ENCODE measurements around a stretch of chr1.

DNA sequence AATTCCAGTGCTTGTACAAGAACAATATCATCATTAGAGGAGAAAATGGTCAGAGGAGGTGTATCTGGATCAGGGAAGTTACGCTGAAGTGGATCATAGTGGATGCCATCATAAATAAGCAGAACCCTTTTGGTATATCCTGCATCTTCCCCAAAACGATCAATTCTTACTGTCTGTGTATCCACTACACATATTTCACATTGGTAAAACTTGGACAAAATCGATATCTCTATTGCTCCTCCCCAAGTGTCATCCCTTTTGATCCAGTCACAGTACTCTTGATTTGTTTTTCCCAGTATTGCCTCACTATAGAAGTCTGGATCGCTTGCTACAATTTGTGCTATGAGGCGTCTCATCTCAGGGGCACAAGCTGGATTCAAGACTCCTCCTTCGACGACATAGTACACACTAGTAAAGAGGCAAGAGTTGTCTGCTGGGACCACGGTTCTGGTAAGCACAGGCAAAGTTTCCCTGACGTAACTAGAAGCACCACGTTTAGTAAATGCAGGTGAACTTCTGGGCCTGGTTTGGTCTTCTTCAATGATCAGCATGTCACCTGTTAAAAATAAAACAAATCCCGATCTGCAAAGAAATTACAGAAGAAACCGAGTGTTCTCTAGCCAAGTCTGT, 1.7 kb downstream of the YOD1 start:
- RAMPAGE, long total RNA, result no peak
- RRBS, result no CpG with 5 or more reads among the region's 12 CpGs

GRCh38 chr1:207050382-207050881, 576 bp downstream of the YOD1 start:
- RAMPAGE, long total RNA, result no peak
- RRBS, result 0% methylated on average over 2 of the region's 23 CpGs

DNA sequence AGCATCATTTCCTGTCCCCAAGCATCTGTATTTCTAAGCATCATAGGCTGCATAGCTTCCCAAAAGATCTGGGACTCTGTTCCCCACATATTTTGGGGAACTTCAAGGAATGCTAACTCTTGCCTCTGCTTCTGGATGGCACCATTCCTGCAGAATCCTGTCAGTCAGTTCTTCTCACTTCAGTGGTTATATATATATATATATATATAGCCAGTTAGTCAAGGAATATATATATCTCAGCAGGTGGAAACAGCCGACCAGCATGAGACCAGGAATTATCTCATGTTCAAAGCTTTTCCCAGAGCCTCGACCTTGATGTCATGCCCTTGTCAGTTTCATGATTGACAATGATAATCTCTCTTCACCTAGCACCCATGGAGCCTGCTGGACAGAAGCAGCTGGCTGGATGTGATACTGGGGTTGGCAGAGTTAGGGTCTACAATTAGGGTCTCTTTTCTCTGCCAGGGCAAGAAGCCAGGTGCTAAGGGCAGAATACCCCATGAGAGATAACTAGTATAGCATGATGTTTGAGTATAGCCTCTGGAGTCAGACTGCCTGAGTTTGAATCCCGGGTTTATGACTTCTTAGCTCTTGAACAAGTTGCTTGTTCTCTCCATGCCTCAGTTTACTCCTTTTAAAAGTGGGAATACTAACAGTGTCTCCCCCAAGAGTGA, 2.5 kb downstream of the PFKFB2 start:
- RAMPAGE, long total RNA, result no peak
- RRBS, result no CpG with 5 or more reads among the region's 3 CpGs

- RAMPAGE, long total RNA, result no peak
- RRBS, result no CpG with 5 or more reads among the region's 2 CpGs
Observed at GRCh38 chr1:207063490-207064066, 10.5 kb downstream of the PFKFB2 start.

DNA sequence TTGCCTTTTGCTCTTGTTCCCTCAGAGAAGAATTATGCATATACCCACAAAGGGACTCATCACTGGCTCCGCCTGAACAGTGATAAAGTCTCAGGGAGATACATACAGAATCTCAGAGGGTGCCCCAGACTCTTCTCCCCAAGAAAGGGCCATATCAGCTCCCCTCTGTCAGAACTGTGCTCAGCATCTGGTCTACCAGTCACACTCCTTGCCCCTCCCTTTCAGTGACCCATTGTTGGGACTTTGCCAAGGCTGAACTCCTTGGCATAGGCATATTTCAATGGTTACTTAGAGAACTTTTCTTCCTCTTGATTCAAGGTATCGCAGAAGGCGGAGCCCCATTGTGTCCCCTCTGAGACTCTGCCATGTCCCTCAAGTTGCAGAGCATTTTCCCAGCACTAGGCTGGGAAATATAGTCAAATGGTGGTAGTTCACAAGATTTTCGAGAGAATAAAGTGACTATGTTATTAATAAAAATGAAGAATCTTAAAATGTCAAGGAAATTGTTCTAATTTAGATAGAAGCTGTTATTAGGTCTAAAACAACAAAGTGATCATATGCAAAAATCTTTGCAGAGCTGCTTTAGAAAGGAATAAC, 102.4 kb upstream of the CD55 start:
- RAMPAGE, long total RNA, result no peak
- RRBS, result no CpG with 5 or more reads among the region's 4 CpGs

DNA sequence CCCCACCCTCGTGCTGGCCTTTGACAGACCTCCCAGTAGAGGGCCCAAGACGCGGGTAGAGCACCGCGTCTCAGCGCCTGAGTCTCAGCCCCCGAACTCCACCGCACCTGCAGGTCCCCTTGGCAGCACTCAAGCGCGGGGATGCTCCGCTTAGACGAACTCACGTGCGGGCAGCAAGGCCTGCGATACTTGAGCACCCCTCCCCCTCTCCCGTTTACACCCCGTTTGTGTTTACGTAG, 410 bp upstream of the CD55 start:
- RAMPAGE, long total RNA, result no peak
- RRBS, result no CpG with 5 or more reads among the region's 18 CpGs

- RAMPAGE, long total RNA, result no peak
- RRBS, result no CpG with 5 or more reads among the region's 5 CpGs
Observed at GRCh38 chr1:207323542-207324394, 2.3 kb downstream of the CD55 start.

- RAMPAGE, long total RNA, result no peak
- RRBS, result no CpG with 5 or more reads among the region's 7 CpGs
Observed at GRCh38 chr1:207363216-207364350, 42.1 kb downstream of the CD55 start.

DNA sequence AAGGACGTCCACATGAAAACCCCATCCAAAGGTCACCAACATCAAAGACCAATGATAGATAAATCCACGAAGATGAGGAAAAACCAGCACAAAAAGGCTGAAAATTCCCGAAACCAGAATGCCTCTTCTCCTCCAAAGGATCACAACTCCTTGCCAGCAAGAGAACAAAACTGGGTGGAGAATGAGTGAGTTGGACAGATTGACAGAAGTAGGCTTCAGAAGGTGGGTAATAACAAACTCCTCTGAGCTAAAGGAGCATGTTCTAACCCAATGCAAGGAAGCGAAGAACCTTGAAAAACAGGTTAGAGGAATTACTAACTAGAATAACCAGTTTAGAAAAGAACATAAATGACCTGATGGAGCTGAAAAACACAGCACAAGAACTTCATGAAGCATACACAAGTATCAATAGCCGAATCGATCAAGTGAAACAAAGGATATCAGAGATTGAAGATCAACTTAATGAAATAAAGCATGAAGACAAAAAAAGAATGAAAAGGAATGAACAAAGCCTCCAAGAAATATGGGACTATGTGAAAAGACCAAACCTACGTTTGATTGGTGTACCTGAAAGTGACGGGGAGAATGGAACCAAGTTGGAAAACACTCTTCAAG, 55.4 kb upstream of the CR1L start:
- RAMPAGE, long total RNA, result no peak
- RRBS, result no CpG with 5 or more reads among the region's 8 CpGs

DNA sequence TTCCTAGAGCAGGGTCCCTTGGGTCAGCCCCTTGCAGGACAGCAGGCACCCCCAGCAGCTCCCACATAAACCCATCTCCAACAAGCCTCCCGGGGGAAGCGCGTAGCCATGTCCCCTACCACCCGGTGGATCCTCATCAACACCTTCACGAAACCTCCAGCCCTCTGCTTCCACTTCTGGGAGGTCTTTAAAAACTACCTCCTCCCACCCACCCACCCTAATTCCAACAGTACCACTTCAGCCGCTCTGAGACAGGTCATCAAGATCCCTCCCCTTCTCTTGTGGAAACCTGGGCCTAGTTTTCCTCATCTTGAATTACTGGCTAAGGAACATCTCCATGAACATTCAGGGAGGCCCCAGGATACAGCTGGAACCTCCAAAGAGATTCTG, 59.6 kb downstream of the CD46 start:
- RAMPAGE, long total RNA, result no peak
- RRBS, result no CpG with 5 or more reads among the region's 6 CpGs

- RAMPAGE, long total RNA, result no peak
- RRBS, result no CpG with 5 or more reads among the region's 13 CpGs
Observed at GRCh38 chr1:207823818-207824479, 72.1 kb downstream of the CD46 start.

GRCh38 chr1:207855900-207856574, 54.9 kb downstream of the CD34 start:
- RAMPAGE, long total RNA, result no peak
- RRBS, result no CpG with 5 or more reads among the region's 1 CpG

GRCh38 chr1:207861549-207862194, 49.3 kb downstream of the CD34 start:
- RAMPAGE, long total RNA, result no peak
- RRBS, result no CpG with 5 or more reads among the region's 9 CpGs

GRCh38 chr1:207863611-207864383, 47.1 kb downstream of the CD34 start:
- RAMPAGE, long total RNA, result no peak
- RRBS, result no CpG with 5 or more reads among the region's 8 CpGs

DNA sequence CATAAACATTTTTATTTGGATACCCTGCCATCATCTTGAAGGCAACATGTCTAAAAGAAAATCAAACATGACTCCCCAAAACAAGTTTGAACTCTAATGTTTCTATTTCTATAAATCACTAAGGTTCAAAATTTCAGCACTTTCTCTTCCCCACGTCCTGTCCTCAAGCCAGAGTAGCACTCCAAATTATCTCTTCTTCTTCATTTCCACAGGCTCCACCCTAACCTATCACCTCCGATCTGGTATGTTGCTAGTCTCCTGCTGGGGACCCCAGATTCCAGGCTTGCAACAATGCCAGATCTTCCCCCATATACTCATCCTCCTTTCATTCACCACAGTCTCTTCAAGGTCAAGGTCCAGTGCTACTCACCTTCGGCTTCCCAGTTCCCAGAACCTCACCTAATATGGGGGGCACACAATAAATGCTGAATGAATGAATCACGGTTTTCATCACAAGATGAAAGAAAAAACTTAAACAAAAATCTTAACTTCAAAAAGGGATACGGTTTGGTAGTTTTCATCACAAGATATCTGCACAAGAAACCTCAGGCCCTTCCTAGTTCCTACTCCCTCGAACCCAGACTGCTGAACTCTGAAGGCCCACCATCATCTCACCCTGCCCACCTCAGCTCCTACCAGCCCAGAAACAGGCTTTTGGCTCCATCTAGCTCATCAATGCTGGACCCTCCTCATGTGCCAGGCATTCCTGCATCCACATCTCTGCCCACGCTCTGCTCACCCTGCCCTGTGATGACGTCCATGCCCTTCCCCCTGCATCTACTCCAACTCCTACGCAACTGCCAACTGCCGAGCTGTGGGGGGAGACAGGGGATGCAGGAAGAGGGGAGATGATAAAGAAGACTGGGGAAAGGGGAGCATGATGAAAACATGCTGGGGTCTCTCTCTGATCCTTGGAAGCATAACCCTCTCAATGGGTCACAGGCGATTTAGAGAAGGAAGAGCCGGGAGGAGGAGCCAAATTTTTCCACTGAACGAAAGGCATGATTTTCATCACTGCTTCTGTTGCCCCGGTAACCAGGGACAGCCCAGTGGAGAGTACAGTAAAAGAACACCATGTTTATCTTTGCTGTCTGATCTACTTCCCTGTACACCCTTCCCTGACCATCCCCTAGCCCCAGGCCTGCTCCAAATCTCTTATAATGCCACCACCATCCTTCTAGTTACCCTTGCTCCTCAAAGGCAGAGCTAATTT, 44.6 kb downstream of the CD34 start:
- RAMPAGE, long total RNA, result no peak
- RRBS, result 50% methylated on average over 1 of the region's 14 CpGs

DNA sequence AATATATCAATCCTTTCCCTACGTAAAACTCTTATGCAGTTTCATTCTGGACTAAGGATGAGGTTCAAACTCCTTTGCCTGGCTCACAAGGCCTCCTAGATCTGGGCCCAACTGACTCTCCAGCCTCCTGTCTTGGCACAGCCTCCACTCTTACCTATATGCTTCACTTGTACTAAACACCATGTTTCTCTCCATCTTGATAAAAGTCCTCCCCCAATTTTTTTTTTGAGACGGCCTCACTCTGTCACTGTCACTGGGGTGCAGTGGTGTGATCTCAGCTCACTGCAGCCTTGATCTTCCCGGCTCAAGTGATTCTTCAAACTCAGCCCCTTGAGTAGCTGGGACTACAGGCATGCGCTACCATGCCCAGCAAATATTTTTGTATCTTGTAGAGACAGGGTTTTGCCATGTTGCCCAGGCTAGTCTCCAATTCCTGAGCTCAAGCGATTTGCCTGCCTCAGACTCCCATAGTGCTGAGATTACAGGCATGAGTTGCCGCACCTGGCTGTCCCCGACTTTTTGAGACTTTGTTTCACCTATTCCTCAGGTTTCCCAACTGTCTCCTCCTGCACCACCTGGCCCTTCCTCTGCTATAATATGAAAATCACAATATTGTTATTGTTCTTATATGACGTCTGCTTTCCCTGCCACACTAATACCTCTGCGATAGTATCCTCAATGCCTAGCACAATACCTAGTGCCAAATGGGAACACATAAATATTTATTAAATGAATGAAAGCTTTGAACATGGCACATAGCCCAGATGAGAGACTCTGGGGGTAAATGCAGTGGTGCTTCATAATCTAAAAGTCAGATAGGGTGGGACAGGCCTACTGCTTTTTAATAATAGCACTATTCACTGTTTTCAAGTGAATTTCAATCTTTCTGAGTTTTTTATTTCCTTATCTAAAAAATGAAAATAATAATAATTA, 39.6 kb downstream of the CD34 start:
- RAMPAGE, long total RNA, result no peak
- RRBS, result no CpG with 5 or more reads among the region's 9 CpGs

DNA sequence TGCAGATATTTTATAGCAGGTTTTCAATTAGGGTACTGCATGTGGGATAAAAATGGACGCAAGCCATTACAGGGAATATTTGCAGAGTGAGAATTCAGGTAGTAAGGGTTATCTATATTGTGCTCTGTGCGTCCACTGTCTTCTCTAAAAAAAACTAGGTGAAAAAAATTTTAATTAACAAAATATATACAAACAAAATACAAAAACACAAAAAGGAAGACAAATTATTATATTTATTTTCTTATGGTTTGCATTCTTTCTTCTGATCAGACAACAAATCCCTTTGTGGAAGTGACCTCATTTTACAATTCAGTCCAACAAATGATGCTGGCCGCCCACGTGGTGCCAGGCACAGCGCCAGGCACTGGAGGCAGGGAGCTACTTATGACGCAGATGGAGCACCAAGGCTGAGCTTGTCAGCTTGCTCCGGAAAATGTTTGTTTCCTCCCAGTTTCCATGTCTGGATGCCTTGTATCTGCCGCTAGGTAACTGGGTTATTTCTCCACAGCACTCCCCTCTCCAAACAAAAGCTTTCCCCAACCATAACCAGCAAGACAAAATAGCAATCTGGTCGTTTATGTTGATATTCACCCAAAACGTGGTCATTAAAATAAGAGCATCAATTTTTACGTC, 30.7 kb upstream of the CD34 start:
- RAMPAGE, long total RNA, result no peak
- RRBS, result no CpG with 5 or more reads among the region's 11 CpGs

GRCh38 chr1:208051055-208051583, 140.2 kb upstream of the CD34 start:
- RAMPAGE, long total RNA, result no peak
- RRBS, result no CpG with 5 or more reads among the region's 10 CpGs

DNA sequence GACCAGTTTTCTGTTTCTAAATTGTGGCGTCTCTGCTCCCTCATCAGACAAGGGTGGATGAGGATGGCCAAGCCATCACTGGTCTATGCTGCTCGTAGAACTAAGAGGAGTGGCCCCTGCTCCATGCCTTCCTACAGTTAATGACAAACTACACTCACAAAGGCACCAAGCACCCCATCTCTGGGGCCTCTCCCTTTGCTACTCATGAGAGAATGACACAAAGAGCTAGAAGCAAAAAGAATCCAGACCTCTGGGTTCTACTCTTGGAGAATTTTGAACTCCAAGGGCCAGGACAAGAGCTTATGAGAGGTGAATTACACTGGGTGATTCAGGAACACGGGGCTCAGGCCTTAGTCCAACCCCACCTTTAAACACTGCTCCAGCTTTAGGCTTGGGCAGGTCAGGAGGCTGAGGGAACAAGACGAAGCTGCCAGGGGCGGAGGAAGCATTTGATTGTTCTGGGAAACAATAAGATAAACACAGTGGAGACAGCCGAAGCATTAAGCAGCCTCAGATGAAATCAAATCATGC, 93.5 kb downstream of the PLXNA2 start:
- RAMPAGE, long total RNA, result no peak
- RRBS, result no CpG with 5 or more reads among the region's 6 CpGs

DNA sequence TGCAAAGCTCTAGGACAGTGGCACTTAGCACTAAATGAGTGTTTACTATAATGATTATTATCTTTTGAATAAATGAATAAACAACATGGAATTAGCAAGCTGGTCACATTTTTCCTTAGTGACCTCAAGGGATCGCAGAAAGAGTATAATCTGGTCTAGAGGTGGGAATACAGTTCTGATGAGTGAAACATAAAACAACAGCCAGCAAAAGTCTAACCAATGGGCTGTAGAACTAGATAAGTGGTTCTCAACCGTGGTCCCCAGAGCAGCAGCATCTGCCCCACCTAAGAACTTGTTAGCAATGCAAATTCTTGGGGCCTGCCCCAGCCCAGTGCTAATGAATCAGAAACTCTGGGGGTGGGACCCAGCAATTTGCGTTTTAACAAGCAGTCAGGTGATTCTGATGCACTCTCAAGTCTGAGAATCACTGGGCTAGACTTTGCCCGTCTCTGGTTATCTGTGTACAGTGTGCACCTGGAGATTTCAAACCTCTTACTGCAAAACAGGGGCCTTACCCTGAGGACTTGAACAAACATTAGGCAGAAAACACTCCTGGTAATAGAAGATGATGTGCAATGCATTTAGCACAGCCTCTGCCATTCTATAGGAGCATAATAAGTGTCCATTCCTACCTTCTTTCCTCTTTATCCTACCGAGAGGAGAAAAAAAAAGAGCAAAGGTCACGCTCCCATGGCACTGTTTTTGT, 66.6 kb downstream of the PLXNA2 start:
- RAMPAGE, long total RNA, result no peak
- RRBS, result no CpG with 5 or more reads among the region's 6 CpGs

Measured in kidney epithelial cell (primary cell).